ENCODE measurements around a stretch of chr17.

- RRBS = no CpG with 5 or more reads among the region's 20 CpGs
These were observed 40.6 kb downstream of the SEPTIN9 start for GRCh38 chr17:77321832-77322390.

GRCh38 chr17:77374818-77375032 lies 93.4 kb downstream of the SEPTIN9 start:
- RRBS = no CpG with 5 or more reads among the region's 5 CpGs

DNA sequence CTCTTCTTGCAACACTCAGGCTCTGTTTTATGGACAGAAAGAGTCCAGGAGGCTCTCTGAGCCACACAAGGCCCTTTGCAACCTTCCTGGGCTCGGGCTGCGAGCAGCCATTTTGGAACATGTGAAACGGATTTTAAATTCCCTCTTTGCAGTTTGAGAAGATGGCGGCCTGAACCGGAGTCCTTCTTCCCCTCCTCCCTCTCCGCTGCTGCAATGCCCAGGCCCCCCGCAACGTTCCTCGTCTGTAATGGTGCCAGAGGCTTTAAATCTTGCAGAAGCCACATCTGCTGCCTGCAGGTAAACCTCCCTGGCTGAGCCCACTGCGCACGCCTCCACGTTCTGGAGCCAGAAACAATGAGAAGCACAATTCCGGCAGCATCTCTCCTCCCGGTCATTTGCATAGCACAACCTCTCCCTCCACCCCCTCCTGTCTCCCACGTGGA lies 245.6 kb downstream of the SEPTIN9 start:
- RRBS = no CpG with 5 or more reads among the region's 15 CpGs

DNA sequence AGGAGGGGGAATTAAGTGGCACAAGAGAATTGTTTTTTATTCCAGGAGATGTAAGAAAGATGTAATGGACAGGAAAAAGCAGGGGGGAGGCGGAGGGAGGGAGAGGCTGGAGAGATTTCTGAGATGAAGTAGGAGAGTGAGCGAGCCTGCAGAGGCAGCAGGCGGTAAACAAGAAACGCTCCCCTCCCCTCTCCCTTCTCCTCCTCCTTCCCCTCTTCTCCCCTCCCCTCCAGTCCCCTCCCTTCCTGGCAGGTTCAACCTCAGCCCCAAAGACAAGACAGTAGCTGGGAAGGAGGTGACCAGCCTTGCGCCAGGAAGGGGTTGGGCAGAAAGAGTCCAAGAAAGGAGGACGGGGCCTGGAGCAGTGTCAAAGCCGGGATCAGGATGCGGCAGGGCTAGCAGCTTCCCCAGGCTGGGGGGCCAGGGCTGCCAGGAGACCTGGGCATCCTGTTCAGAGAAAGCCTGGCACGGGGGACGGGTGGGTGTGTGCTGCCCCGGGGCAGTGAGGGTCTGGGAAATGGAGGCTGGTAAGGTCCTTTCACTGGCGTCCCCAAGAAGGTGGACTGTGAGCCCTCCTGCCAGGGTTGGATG lies 261.7 kb upstream of the TNRC6C start:
- RRBS = no CpG with 5 or more reads among the region's 12 CpGs

DNA sequence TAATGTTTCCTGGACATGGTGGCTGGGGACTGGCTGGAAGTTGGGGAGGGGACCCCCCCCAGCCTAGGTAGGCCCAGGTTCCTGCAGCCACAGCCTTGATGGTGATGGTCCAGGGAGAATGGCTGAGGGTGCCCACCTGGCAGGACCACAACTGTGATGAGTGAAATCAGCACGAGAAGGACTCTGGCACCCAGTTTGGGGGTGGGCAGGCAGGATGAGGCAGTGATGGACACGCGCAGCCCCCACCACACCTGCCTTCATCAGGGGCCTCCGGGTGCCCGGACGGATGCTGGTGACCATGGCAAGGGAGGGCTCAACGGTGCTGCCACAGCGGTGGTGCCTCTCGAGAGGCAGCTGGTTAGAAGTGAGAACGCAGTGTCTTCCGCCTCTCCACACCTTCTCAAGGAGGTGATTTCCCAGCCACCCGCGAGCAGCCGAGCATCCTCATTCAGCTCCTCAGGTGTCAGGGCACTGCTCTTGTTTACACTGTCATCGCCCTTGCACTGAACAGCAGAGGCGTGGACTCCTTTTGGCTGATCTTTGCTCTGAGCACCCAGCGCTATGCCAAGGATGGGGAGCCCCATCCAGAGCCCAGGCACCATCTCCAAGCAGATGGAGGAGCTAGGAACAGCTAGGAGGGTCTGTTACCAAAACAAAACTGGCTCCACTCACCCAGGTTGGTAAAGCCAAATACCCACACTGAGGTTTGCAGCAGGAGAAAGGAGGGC lies 174.5 kb upstream of the TNRC6C start:
- RRBS = no CpG with 5 or more reads among the region's 17 CpGs

DNA sequence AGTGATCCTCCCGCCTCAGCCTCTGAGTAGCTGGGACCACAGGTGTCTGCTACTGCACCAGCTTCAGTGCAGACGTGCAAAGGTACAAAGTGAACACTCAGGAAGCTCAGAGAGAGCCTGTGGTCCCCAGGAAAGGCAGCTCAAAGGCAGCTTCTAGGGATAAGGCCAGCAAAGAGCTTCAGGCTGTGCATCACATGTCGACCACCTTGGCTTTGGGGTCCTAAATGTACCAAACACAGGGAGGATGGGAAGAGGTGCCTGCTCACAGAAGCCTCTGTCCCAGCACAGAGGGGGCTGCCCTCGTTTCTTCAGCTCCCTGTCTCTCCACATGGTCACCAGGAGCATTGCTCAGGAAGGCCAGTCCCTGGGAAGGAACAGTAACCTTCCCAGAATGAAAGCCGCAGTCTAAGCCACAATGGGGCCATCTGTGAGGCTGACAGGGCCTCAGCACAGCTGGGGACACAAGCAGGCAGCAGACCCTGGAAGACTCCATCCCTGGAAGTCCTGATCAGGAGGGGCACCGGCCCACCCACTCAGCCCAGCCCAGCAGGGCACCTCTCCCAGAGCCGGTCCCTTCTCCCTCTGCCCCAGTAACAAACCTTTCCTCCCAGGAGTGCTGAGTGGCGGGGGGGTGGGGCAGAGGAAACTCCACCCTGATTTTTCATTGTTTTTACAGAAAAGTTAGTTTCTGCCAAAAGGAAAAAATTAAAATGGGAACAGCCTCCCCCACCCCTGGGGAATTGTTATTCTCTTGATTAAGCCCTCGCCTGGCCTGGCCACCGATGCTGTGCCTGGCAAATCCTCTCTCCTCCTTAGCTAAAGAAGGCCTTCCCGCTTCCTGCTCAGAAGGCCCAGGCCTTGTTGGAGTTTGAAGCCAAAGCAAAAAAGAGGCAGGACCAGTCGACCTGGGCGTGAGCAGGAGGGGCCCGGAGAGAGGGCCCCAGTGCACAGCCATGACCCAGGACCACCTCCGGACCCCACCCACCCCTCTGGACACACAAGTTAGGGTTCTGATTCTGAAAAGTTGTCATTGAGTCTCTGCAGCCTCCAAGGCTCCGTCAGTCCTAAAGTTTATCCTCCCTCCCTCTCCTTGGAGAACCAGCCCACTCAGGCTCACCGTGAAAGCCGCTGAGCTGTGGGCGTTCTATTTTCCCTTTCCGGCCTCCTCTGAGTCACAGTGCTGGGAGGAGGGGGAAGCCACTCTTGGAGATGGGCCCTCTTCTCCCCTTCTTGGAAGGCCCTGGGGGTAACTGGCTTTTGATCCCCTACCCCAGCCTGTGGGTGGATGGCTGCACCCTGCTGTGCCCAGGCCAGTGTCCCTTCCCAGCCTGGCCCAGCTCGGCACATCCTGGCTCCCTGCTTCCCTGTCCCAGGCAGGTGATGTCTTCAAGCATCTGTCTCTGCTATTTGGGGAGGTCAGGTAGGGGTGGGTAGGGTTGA lies 128.5 kb upstream of the TNRC6C start:
- RRBS = 66% methylated on average over 4 of the region's 21 CpGs

DNA sequence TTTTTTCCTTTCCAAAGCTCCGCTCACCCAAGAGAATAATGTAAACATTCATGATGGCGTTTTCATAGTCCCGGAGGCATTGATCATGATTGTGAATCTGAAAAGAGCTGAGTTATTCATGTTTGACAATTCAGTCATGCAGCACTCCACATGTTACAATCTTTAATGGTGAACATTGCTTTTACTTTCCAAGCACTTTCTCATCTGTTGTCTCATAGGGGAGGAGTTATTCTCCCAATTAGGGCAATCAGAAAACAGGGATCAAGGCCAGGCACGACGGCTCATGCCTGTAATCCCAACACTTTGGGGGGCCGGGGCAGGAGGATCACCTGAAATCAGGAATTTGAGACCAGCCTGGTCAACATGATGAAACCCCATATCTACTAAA lies 70.2 kb upstream of the TNRC6C start:
- RRBS = no CpG with 5 or more reads among the region's 6 CpGs

DNA sequence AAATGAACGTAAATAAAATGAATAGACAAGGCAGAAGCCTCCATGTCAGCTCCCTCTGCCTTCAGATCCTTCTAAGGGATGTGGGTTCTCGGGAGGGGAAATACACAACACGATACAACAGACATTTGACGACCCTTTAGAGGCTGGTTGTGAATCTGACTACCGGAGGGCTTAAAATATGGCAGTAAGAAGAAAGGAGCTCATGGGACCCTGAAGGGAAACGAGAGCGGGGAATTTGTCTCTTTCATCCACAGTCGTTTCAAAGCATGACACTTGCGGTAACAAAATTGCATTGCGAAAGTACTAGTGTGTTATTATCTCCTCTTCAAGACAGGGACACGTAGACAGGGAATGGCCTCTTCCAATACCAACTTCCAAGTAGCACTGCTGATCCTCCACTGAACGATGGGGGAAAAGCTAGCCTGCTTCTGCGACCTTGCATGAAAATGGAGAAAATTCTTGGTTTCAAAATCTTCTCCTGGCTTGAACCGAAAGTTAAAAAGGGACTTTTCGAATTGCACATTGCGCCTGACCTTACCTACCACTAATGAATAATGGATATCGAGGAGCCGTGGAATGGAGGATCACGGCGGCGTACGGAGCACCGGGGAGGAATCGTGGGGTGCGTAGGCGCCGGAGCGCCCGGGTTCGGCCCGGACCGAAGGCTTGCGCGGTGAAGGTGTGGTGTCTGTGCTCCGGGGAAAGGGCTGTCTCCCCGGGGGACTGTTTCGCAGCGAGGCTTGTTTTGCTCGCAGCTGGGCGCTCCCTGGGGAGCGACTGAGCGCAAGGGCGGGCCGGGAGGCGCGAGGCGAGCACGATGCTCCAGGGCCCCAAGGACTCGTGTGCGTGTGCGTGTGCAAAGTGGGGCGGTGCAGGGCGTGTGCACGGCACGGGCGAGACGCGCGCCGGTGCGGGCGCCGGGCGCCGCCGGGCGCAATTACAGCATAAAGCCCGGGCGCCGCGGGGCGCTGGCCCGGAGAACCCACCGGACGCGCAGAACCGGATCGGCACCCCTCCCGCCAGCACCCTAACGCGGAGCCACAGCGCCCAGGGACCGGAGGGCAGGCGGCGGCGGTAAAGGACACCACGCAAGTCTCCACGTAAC lies 904 bp upstream of the TNRC6C start:
- RRBS = 2% methylated on average over 22 of the region's 88 CpGs

DNA sequence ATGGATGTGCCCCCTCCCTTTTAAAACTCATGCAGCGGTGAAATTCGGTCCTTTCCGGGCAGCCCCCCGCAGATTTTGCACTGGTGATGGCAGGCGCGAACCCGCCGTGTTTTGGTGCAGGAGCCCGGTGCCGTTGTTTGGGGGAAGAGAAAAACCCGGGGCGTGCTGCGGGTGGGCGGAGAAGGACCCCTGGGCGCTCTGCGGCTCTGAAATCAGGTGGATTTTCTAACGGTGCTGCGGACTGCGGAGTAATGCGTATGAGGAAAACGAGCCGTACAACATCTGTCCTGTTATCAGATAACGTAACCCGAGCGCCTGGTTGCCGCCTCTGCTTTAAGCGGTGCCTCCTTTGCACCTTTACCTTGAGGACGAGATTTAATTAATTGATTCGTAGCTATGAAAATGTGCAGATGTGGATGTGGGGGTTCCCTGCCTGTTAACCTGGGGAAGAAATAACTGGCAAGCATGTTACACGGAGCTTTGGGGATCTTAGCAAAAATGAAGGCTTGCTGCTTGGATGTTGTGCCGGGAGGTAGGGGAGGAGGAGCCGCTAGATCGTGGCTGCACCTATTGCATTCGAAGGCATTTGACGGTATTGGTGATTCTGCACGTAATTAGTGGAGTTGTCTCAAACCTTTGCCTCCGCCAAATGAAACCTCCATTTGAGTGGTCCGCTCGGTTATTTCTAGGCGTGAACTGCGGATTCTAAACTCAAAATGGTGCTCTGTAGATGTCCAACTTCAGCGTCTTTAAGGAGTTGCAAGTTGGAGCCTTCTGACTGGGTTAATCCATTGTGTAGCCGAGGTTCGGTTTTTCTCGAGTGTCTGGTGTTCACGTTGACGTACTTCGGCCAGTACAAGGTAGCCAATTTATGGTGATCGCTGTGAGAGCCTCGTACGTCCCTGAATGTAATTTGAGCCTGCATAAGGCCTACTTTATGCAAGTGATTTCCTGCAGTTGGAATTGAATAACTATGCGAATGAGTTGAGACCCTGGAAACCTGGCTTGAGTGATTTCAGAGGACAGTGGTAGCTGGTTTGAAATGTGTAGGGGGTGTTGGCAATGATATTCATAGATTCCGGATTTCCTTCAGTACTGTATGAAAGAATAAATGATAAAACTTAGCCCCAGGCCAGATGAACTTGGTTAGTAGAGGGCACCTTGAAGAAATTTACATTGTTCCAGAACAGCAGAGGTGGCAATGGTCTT lies 1.4 kb downstream of the TNRC6C start:
- RRBS = 3% methylated on average over 9 of the region's 53 CpGs

- RRBS = no CpG with 5 or more reads among the region's 3 CpGs
These were observed 11.9 kb downstream of the TNRC6C start for GRCh38 chr17:77970323-77970943.

GRCh38 chr17:77974427-77974923 lies 16.0 kb downstream of the TNRC6C start:
- RRBS = no CpG with 5 or more reads among the region's 5 CpGs

GRCh38 chr17:77995708-77996068 lies 37.2 kb downstream of the TNRC6C start:
- RRBS = no CpG with 5 or more reads among the region's 3 CpGs

DNA sequence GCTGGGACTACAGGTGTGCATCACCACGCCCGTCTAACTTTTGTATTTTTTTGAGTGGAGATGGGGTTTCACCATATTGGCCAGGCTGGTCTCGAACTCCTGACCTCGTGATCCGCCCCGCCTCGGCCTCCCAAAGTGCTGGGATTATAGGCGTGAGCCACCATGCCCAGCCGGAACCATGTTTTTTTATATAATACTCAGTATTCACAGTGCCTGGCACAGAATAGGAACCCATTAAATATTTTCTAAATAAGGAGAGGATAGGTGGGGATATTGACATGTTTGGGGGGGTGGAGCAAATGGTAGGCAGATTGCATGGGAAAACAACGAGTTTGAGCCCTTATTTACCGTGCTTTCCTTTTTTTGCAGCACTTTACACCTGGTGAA lies 59.7 kb downstream of the TNRC6C start:
- RRBS = no CpG with 5 or more reads among the region's 11 CpGs

DNA sequence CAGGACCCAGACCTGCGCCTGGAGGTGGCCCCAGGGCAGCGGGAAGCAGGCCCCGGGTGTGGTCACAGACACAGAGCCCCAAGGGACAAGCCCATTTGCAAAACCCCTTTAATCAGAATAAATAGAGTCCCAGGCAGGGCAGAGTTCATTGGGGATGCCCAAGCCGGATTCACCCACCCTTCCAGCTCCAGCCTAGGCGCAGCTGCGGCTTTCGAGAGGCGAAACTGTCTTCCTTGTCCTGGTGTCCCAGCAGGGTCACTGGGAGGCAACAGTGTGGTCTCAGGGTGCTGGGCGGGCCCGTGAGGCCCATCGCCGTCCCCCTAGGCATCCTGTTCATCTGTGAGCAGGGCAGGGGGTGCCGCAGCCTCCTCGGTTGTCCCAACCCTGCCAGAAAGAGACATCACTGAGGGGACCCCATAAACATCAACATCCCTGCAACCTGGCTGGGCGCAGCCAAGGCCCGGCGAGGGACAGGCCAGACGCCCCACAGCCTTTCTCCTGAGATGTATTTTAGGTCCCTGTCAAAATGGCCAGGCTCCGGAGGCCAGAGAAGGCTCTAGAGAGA lies 15.6 kb downstream of the TMC6 start:
- RRBS = 88% methylated on average over 4 of the region's 19 CpGs

GRCh38 chr17:78123828-78124451 lies 4.6 kb downstream of the TMC6 start:
- RRBS = no CpG with 5 or more reads among the region's 14 CpGs

DNA sequence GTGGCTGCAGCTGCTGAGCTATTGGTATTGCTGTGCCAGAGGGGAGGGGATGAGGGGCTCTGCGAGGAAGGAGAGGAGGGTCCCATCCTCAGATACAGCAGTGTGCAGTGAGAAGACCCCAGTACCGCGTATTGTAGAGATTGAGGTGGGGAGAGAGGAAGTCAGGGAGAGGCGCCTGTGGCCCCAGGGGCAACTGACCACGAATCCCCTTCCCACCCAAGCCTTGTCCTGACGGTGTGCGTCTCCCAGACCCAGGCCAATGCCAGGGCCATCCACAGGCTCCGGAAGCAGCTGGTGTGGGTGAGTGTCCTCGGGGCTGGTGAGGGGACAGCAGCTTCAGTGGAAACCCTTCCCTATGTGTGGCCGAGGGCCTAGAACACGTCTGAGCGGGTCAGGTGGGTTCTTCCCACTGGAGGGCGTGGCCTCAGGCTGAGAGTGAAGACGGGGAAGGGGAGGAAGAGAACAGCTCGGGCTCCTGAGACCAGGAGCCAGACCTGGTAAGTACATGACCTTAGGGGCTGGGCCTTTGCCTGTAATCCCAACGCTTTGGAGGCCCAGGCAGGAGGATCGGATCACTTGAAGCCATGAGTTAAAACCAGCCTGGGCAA lies 7.1 kb upstream of the C17orf99 start:
- RRBS = no CpG with 5 or more reads among the region's 17 CpGs

DNA sequence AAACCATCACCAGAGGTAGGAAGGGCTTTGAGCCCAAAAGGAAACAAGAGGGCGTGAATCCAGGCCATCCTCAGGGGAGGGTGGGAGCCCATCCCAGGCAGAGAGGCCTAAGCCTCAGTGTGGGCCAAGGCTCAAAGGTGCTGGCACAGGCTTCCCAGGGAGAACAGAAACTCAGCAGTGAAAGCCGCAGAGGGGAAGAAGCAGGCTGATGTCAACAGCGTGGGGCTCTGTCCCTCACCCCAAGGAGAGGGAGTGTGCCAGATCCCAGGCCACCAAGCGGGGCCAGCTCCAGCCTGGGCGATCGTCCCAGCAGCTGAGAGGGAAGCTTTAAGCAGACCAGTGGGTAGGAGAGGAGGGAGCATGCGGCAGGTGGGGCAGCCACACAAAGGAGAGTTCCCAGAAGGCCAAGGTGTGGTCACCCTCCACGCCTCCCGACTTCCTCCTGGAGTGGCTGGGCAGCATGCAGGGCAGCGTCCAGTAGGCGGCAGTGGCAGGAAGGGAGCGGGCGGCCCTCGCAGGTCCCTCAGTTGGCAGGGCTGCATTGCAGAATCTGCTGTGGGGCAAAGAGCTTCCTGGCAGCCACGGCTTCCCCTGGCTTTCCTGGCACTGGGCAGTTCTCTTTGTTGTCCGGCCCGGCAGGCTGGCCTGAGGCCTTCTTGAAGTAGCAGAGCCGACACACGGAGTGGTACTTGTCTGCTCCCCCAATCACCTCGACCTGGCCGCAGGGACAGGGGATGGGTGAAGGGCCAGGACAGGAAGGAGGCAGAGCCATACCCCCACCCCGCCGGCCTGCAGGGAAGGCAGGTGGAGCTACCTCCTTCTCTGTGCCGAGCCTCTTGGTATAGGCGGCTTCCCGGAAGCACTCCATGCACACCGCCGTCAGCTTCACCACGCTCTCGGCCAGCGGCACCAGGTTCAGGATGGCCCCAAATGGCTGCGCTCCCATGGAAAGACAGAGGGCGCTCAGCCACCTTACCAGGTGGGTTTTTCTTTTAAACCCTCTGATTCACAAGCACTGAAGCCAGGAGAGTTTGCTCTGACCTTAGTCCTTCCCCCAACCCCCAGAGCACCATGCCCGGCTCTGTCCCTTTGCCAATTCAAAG lies 6.2 kb downstream of the SYNGR2 start:
- RRBS = 78% methylated on average over 3 of the region's 34 CpGs

DNA sequence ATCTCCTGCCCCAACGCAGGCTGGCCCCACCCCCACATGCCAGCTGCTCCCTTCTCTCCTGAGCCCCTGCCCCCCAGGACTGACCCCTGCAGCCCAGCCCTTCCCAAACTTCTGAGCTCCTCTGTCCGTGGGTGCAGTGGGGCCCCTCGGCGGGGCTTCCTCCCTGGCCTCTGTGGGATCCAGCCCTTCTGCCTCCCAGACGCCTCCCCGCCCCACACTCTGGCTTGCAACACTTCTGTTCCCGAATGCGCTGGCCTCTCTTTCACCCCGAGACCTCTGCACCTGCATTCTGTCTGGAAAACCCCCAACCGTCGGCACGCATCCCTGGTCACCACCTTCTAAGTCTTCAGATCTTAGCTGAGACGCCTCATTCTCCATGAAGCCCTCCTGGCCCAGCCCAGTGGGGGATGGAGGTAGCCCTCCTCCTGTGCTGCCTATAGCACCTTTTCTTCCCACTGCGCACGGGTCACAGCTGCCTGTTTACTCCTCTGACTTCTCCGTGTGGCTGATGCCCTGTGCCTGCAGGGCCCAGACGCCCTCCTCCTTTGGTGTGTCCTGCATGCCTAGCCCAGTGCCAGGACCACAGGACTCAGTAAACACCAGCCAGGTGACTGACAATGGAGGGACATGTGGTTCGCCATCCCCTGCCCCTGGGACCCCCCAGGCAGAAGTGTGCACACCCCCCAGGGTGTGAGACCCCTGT lies 26.5 kb downstream of the TMEM235 start:
- RRBS = no CpG with 5 or more reads among the region's 18 CpGs

DNA sequence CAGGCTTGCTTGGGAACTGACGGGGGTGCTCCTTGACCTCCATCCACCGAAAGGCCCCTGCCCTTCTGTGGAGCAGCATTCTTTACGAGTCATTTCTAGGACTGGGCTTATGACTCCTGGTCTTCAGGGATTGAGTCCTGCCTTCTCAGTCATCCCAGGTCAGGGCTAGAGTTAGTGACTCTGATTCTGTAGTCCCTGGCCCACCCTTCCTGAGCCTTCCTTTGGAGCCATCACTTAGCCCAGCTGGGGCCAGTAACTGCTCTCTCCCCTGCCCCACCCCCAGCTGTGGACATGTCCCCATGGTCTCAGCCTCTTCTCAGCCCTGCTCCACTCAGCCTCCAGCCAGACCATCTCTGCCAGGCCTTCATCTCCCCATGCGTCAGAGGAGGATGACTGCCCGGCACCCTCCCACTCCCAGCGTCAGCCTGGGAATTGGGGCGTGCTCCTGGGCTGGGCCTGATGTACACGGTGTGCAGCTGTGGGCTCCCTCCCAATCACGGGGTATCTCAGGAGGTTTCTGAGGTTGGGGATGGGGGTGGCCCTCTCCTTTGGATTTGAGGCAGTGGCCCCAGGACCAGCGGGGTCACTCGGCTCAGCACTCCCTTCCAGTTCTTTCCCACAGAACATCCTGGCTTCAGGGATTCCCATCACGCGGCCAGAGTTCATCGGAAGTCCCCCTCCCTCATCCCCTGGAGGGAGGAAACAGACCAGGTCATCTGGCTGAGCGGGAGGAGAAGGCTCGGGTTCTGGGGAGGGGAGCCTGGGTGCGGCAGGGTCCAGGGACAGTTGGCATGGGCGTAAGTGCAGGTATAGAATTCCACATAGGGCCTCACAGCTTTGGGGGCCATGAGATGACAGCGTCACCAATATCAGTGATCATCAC lies 37.0 kb downstream of the SOCS3 start:
- RRBS = no CpG with 5 or more reads among the region's 19 CpGs

- RRBS = no CpG with 5 or more reads among the region's 25 CpGs
These were observed 16.4 kb downstream of the SOCS3 start for GRCh38 chr17:78343156-78344169.